Sternocleidomastoid (tissue), 1 donor: ENCODE results near the genes ARL3, PCGF6, CALHM2 and SH3PXD2A.

- PRO-cap: no peak
Measured at GRCh38 chr10:102665765-102666261, 21.5 kb downstream of the TRIM8 start.

GRCh38 chr10:102713441-102714706 lies at the start of gene ARL3:
TSS of gene ARL3 (minus strand) at chr10:102714397.
- PRO-cap: bidirectional peak, plus-strand start at chr10:102713981, minus-strand start at chr10:102713985; unidirectional peak, minus-strand start at chr10:102714028; bidirectional peak, plus-strand start at chr10:102714665, minus-strand start at chr10:102714377

DNA sequence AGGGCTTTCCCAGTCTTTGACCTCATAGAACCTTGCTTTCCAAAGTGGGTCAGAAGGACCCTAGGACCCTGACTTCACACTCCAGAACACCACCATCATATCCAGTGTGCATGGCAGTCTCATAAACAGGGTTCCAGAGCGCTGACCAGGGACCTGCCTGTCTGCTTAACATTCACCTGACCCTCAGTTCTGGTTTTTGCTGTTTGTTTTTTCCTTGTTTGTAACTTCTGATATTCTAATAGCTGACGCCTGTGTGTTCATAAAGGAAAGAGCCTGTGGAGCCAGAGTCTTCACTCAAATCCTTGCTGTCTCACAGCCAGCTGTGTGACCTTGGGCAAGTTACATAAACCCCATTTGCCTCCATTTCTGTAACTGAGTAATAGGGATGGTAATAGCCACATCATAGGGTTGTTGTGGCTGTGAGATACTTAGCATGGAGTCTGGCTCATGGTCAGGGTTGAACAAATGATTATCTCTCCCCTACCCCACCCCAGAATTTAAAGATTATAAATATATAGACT lies 27.0 kb downstream of the WBP1L start:
- PRO-cap: no peak

DNA sequence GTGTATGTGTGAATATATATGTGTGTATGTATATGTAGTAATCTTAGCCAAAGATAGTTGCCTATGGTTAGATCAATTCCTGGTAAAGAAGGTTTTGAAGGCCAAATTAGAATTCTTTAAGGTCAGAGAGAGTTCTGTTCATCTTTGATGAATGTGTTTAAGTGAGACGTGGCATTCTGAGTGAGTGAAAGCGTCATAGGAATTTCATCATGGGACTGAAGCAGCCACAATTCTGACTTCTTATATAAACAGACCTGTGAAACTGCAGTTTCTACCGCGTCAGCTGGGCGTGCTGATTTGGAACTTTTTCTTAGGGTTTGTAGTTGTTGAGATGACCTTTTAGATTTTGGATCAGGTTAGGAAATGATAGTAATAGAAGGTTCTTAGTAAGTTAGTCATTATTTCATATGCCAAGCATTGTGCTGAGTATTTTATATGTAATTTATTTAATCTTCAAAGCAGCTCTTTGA lies 103.8 kb downstream of the CNNM2 start:
- PRO-cap: no peak

- PRO-cap: no peak
Measured at GRCh38 chr10:103133077-103133793, 59.8 kb downstream of the NT5C2 start.

DNA sequence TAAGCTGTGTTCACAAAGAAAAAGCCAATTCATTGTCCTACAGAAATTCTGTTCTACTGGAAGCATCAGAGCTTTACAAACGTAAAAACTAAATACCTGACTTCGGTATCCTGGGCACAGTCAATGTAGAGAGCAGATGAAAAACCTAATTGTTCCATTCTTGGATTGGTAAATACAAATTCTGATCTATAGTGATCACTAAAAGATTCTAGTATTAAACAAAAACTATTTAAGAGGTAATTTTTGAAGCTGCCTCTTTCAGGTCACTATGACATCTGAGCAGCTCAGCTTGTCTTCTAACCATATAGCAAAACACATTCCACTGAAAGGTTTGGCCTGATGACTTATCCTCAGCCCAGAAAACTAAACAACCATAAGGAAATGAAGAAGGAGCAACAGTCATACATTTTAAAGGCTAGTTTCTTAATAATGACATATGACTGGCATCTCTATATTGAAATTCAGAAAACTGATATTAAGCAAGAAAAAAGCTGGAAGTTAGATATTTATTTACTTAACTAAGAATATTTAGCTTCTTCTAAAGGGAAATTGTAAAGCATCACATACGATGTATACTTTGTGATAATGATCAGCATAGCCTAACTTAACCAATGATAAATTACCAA lies 24.7 kb downstream of the NT5C2 start:
- PRO-cap: no peak

DNA sequence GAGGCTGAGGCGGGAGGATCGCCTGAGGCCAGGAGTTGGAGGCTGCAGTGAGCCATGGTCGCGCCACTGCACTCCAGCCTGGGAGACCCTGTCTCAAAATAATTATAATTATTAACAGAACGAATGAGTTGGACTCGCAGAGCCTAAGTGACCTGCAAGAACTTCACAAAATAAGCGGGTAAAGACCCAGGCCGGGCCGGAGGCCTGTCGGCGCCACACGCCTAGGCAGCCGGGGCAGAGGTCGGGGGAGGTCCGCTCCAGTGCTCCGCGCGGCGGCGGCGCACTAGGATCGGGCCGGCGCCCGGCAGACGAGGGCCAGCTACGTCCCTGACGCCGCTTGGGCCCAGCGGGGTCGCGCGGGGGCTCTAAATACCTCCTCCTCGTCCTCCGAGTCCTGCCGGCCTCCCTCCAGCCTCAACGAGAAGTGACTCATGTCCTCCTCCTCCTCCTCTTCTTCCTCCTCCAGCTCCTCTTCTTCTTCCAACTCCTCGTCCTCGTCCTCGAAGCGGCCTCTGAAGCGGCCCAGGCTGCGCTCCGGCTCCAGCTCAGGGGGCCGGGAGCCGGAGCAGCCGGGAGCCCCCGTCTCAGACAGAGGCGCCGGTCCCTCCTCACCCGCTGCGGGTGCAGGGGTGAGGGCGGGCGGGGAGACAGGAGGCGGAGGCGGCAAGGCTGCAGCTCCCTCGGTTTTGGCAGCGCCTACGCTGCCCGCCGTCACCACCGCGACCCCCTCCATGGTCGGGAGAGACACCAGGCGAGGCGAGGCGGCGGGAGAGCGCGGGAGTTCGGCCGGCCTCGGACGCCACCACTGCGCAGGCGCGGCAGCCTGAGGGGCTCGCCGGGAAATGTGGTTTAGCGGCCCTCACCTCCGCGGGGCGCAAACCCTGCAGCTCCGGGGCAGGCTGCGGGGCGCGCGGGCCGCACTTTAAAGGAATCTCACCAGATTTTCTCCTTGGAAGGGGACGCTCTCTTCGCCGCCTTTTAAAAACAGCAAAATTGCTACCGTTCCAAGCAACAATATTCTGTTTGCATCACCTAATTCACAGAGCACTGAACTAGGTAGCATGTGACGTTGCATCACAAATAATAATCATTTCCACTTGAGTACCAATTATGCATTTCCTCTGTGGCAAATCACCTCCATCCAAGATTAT lies at the start of gene PCGF6:
TSS of gene PCGF6 (minus strand) at position 807 of the 1,151 bp plus-strand sequence.
- PRO-cap: unidirectional peak, plus-strand start at position 263 of the sequence; unidirectional peak, plus-strand start at position 286 of the sequence; bidirectional peak, plus-strand start at position 888 of the sequence, minus-strand start at position 784 of the sequence

- PRO-cap: bidirectional peak, plus-strand start at chr10:103368741, minus-strand start at chr10:103368639
Measured at GRCh38 chr10:103368122-103369049, 610 bp downstream of the TAF5 start.

DNA sequence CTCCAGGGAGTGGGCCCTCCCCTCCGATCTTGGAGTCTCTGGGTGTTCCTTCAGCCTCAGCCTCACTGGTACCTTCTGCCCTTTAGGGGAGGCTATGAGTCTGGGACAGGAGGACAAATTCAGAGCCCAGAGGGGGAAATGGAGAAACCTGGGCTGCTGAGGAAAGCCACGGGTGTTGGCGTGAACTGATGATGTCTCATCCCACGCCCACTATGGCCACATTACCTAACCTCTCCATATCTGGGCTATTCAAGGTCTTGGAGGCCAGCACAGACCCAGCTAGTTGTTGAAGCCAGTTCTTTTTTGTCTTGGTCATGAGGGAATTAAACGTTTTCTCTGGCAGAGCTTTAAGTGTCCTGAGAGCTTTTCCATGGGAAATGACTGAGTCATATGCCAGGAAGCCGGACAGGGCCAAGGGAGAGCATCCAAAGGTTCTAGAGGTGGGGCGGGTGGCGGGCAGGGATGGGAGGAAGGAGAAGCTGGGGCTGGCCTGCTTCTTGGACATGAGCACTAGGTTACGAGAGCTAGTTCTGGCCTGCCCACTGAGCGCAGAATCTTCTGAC lies 6.1 kb downstream of the CALHM2 start:
- PRO-cap: no peak

- PRO-cap: bidirectional peak, plus-strand start at chr10:103452019, minus-strand start at chr10:103451993; bidirectional peak, plus-strand start at chr10:103452462, minus-strand start at chr10:103452277
Measured at GRCh38 chr10:103451897-103452569, at the start of gene CALHM2. TSS of gene CALHM2 (minus strand) at chr10:103452370.

DNA sequence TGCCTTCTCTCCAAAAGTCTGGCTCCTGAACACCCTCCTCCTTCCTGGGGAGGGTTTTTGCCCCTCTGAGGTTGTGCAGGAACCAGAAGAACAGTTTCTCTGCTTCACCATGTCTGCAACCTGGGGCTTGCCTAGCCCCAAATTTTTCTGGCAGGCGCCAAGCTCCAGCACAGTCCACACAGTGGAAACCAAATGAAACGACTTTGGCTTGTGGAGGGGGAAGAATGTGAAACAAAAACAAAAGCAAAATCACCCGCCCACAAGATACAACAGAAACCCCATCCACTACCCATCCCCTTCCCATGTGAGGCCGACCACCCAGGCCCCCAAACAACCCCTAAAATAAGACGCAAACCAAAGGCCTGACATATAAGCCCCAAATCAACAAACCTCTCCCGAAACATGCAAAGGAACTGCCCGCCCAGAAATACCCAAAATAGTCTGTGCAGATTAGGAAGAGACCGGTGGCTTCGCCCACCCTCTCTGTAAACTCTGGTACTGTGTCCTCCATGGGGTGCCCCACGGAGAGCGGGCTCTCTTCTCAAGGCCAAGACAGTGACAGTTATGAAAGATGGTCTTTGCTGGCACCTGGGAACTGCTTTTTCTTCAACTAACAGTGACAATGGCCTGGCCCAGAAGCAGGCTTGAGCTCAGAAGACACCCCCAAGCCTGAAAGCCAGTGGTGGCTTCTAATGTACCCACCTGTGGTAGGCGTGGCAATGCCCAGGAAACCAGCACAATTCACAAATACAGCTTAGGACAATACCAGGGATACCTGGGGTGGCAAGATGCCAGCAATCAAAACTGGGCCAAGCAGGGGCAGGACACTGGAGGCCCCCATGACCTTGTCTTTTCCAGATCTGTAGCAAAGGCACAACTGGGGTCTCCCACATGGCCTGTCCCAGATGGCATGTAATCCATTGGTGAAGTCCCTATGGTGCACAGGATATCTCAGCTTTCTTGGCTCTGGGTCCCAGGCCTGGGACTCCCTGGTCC lies 107.4 kb downstream of the NEURL1 start:
- PRO-cap: no peak

DNA sequence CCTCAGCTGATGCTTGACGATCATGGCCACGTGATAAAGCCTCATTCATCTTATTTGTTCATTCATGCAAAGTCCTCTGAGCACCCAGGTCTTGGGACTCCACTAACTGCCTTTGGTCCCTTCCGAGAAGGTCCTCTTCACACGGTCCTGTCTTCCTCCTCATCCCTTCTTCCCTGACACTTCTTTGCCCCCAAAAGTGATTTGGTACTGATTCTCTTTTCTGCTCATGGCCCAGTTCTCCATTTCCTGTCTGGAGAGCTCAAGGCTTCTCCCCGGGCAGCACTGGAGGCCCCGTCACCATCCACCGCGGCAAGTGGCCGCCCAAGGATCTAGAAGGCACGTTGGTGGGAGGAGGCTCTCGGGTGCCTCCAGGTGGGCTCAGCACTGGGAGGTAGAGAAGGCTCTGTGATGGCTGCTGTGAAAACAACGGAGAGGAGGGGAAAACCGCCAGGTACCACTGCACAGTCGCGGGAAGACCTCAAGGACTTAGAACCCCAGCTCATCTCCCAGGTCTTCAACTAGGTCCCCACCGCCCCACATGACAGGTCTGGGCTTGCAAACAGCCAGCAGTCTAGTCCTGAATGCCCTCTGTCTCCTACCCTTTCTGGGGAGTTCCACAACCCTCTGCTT lies 134.4 kb downstream of the NEURL1 start:
- PRO-cap: no peak

DNA sequence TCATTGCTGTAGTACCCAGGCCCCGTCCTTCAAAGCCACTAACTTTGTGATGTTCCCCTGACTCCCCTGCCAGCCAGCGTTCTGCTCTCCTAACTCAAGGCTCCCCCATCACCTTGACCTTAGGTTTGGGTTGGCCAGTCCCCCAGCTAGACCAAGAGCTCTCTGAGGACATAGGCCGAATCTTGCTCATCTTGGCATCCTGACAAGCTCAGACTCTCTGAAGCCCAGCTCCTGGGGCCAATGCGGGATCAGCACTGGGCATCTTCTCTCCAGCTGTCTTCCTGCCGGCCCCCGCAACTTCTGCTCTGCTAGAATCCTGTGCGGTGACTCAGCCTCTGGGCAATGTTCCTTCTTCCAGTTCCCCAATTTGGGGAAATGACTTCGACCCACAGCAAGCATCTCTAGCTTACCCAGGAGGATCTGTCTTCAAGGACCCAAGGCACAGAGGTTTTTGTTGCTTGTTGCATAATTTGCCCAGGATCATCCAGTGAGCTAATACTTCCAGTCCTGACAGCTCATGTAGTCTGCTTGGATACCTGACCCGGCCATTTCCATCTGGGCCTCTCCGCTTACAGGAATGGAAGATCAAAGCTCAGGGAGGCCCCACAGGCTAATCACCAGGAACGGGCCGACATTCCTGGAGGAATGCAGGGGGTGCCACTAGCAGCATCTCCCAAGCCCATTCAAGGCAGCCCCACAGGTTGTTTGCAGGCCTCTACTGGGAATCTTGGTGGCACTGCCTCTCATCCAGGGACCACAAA lies 151.7 kb downstream of the NEURL1 start:
- PRO-cap: unidirectional peak, minus-strand start at position 422 of the sequence

- PRO-cap: no peak
Measured at GRCh38 chr10:103653442-103654380, 160.2 kb downstream of the NEURL1 start.

- PRO-cap: unidirectional peak, plus-strand start at chr10:103660526
Measured at GRCh38 chr10:103660306-103661289, 167.1 kb downstream of the NEURL1 start.

DNA sequence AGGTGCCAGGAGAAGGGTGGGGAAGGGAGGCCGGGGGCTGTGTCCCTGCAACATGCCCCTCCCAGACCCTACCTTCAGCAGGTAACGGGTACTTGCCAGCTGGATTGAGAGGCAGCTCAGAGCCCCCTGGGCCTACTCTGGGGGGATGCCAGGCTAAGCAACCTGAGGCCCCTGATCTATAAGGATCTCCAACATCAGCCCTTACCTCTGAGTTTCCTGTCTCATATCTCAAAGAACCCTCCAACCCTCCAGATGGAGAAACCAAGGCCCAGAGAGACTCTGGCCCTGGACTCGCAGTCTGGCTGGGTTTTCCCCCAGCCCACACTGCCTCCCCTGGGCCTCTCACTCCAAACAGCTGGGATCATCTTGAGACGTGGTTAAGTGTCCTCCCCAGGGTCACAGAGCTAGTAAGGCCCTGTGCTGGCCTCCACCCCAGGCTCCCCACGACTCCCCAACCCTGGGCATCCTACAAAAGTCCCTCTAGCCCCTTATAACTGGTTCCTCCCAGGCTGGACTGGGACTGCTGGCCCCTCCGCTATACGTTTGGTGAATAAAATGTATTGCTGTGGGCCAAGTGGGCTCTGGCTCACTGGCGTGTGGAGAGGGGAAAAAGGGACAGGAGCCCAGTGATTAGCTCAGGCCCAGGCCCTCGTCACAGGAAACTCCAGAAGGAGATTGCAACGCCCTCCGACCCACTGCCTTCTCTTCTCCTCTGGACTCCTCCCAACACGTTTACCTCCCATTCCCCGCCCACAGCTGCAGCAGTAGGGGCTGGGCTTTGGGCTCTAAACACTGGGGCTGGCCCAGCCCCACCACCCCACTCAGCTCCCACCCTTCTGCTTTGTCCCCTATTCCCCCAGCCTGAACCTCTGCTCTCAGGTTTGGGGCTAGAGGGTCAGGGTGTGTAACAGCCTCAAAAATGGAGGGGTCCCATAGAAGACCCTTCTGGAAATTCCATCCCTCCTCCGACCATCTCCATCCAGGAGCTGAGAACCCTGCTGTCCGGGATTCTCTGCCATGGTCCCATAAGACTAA lies 173.7 kb downstream of the NEURL1 start:
- PRO-cap: no peak

- PRO-cap: no peak
Measured at GRCh38 chr10:103776670-103777377, 78.6 kb downstream of the SH3PXD2A start.

DNA sequence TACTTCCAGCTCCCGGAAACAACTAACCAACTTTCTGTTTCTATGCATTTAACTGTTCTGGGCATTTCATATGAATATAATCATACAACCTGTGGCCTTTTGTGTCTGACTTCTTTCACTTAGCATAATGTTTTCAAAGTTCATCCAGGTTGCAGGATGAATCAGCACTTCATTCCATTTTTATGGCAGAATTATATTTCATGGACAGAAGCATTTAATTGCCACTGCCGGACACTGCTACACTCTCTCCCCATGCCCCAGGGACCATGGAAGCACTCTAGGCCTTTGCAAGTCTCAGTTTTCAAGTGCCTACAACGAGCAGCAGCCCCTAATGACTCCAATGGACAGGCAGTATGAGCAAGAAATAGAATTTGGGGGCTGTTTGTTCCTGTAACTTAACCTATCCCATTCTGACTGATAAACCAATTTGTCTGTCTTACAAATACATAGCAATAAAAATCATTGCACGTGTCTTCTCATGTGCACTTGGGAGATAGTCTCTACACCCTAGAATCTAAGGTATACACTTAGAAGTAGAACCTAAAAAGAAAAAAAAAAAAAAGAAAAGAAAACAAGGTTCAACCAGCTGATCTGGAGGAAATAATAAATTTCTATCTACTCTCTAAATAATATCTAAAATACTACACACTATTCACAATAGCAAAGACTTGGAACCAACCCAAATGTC lies 23.4 kb downstream of the SH3PXD2A start:
- PRO-cap: no peak

DNA sequence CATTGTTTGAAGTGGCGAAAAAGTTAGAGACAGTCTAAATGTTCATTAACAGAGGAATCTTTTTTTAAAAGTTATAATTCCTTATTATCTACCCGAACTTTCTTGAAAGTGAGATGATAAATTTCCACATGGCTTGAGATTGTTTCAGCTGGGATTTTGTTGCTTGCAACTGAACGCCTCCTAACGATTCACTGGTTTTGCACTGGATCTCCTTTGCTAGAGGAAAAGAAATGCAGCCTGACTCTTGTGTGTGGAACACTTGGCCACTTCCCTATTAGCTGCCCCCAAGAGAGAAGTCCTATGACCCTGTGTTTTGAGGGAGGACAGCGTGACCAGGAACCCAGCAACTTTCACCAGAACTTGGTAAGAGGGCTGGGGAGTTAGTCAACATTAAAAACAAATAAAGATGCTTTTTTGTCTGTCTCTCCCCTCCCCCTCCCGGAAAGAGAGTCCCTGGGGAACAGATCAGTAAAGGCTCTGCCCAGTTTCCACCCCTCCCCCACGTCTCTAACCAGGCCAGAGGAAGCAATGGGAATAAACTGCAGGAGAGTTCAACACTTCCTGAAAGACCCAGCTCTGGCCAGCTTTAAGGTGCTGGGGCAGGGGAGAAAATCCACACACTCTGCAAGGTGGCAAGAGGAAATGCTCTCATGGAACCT lies 21.7 kb downstream of the SH3PXD2A start:
- PRO-cap: no peak

DNA sequence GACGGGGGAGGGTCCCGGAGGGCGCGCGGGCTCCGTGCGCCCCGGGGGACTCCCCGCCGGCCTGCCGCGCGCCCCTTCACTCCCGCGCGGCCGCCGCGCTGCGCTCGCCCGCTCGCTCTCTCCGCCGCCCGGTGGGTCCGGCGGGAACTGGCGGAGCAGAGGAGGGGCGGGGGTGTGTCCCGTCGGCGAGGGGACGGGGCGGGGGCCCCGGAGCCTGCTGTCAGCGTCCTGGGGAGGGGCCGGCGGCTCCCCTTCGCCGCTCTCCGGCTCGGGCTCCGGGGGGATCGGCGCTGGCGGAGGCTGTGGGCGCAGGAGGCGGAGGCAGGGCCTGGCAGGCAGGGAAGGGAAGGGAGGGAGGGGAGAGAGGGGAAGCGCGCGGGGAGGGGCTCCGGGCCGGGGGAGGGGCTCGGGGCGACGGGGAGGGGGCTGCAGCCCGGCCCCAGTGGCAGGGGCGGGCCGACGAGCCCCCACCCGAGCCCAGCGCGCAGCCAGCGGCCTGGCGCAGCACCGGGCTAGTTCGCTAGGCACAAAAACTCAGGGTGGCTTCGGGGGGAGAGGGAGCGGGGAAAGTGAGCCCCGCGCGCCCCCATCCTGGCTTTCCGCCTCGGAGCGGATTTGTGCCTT lies at the start of gene SH3PXD2A:
TSS of gene SH3PXD2A (minus strand) at position 149 of the 624 bp plus-strand sequence.
- PRO-cap: bidirectional peak, plus-strand start at position 271 of the sequence, minus-strand start at position 133 of the sequence